Lower leg skin (tissue), 2 donors: ENCODE results near the gene NR1D2.

GRCh38 chr3:20232973-20233172 is 46.9 kb upstream of the SGO1 start:
- PRO-cap: no peak
- RAMPAGE, long total RNA, 2 experiments: no peak in any of the 2 experiments

- PRO-cap: no peak
- RAMPAGE, long total RNA, 2 experiments: no peak in any of the 2 experiments
Measured at GRCh38 chr3:21542456-21542899, 208.5 kb downstream of the ZNF385D start.

DNA sequence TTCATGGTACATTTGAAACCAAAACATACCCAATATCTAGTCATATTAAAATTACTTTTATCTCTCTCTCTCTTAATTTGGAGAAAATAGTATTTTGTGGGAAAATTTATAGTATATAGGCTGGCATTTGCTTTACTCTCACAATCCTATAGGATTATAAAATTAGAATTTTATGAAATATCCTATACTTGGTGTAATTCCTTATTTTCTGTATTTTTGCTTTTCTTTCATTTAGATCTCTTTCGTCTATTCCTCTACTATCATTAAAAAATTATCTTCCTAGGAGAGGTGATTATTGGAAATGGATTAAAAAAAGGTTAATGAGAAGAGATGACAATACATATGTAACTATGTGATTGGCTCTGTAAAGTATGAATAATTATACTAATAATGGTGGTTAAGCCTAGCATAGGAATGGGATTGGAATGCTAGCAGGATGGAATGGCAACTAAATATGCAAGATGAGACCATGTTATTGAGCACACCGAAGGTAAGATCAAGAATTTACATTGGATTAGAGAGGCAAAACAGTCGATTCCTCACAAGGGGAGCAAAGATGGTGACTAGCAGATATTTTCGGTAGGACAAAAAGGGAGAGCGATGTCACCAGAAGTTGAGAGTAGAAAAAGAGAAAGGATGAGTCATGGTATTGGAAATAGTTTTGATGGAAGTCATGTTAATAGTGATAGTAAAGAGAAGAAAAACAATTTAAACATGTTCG is 54.7 kb downstream of the UBE2E2 start:
- PRO-cap: no peak
- RAMPAGE, long total RNA, 2 experiments: no peak in any of the 2 experiments

GRCh38 chr3:23776439-23777023 is 29.2 kb upstream of the UBE2E1 start:
- PRO-cap: no peak
- RAMPAGE, long total RNA, 2 experiments: no peak in any of the 2 experiments

- PRO-cap: unidirectional peak, plus-strand start at chr3:23804611
- RAMPAGE, long total RNA, 2 experiments: no peak in any of the 2 experiments
Measured at GRCh38 chr3:23804167-23804686, 1.5 kb upstream of the UBE2E1 start.

DNA sequence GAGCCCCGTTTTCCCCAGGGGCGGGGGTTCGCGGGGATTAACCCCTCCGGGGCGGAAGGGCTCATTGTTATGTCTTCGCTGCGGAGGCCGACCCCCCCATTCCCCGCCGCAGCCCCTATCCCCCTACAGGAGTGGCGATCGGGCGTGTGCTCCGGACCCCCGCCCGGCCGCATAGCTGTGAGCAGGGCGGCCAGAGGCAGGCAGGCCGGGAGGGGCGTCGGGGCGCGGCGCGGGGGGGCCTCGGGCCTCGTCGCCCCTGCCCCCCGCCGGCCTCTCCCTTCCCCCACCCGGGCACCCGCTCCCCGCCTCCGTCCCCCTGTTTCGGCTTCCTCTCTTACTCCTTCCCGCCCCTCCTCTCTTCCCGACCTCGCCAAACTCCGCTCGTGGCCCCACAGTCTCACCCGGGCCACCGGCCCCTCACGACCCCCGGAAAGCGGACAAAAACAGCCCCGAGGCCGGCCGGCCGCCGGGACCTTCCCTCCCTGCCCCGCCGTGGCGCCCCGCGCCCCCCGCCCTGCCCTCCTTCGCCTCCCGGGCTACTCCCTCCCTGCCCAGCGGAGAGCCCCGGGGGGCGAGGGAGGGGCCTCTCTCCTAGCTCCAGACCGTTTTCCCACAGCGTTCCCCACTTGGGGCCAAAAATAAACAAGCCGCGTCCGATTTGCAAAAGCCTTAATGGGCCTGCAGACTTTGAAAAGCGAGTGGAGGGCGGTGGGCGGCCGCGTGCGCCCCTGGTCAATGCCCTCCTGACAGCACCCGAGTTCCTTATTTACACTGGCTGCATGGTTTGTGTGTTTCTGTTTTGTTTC is 866 bp downstream of the UBE2E1 start:
- PRO-cap: bidirectional peak, plus-strand start at position 394 of the sequence, minus-strand start at position 173 of the sequence; unidirectional peak, minus-strand start at position 516 of the sequence; unidirectional peak, minus-strand start at position 745 of the sequence
- RAMPAGE, long total RNA, 2 experiments: no peak in any of the 2 experiments

DNA sequence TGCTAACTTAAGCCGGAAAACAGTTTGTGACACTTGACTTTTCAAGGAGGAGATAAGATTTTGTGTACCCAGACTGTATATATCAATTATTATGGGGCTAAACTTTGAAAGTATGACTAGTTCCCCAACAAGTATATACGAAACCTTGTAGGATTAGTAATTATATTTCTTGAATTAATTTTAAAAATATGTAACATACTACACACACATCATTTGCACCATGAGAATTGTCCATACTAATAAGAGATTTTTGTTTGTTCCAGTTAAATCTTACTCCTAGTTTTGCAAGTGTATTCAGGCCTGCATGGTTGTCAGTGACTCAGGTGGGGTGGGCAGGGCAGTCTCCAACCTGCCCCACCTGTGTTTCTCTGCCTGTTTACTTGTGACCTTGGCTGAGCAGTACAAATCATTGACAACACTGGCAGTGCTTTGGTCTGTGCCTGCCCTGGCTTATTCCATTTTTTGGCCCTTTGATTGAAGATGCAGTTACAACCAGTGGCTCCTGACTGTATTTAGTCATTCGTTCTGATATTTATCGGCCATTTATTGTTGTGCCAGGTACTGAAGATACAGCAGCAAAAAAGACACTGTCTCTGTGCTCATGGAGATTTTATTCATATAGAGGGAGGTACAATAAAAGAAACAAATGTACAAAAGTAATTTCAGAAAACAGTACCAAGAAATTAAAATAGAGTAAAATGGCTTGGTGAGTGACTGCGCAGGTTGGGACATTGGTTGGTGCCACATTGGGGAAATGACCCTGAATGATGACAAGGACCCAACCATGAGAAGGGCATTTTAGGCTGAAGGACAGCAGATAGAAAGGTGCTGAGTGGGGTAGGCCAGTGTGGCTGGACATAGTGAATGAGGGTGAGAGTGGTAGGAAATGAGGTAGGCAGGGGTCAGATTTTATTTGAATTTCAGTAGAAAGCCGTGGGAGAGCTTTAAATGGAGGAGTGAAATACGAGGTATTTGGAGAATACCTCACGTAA is 19.4 kb downstream of the UBE2E1 start:
- PRO-cap: no peak
- RAMPAGE, long total RNA, 2 experiments: no peak in any of the 2 experiments

GRCh38 chr3:23826272-23826837 is 20.6 kb downstream of the UBE2E1 start:
- PRO-cap: no peak
- RAMPAGE, long total RNA, 2 experiments: start-site peak on the plus strand in 1 of 2 experiments, at chr3:23826331-23826416 at its widest, 13 reads per replicate

- PRO-cap: no peak
- RAMPAGE, long total RNA, 2 experiments: no peak in any of the 2 experiments
Measured at GRCh38 chr3:23859100-23859557, 53.4 kb downstream of the UBE2E1 start.

GRCh38 chr3:23890329-23890785 is 26.4 kb downstream of the NKIRAS1 start:
- PRO-cap: no peak
- RAMPAGE, long total RNA, 2 experiments: no peak in any of the 2 experiments

DNA sequence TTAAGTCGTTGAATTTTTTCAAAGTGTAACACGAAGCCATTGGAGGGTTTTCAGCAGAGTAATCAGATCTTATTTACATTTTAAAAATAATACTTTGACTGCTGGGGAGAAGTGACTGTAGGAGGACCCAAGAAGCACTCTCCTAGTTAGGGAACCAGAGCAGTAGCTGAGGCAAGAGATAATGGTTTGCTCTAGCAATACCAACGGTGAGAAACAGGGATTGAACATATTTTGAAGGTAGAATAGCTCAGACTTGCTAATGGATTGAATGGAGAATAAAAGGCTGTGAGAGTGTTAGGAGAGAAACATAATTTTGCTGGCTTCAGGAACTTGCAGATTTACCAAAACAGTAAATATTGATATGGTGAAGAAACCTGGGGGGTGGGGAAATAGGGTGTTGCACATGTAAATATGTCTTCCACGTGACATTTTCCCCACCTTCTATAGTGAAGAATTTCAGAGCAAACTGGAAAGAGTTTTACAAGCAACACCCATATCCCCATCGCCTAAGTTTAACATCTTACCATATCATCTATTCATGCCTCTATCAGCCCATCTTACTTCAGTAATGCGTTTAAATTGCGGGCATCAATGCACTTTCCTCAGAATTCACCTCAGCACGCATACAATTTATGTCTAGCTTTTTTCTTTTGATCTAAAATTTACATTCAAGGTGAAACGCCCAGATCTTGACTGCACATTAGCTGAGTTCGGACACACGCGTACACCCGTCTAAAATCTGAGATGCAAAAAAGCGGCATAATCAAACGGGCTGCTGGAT is 1.0 kb upstream of the NR1D2 start:
- PRO-cap: no peak
- RAMPAGE, long total RNA, 2 experiments: no peak in any of the 2 experiments

DNA sequence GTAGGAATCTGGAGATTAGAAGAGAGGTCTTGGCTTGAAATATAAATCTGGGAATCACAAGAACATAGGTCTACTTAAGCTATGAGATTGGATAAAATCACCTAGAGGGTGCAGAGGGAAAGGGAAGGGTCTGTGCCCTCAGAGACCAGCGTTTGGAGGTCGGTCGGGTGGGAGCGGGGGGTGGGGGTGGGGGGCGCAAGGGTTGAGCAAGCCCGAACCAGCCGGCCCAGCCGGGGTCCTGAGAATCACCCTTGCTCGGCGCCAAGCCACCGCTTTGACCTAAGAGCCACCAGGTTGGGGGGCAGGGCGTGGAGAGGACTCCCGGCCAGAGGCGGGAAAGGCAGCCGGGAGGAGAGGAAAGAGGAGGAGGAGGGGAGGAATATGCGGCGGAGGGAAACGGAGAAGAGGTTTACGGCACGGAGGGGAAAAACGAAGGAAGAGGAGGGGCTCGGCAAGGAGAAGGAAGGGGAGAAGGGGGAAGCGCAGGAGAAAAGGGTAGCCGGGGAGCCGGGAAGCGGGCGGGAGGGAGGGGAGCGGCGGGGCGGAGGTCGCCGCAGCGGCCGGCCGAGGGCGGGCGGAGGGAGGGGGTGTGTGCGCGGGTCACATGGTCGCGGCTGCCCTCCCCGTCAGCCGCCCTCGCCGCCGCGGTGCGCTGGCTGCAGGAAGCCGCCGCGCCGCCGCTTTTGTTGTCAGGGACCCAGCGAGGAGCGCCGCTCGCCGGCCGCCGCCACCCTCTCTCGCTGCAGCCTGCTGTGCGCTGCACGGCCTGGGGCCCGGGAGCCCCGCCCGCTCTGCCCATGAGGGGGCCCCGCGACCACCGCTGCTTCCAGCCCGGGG is at the start of gene NR1D2:
Gene NR1D2, plus strand, starts transcription at position 626 of the 837 bp plus-strand sequence.
- PRO-cap: bidirectional peak, plus-strand start at position 686 of the sequence, minus-strand start at position 525 of the sequence
- RAMPAGE, long total RNA, 2 experiments: no peak in any of the 2 experiments

DNA sequence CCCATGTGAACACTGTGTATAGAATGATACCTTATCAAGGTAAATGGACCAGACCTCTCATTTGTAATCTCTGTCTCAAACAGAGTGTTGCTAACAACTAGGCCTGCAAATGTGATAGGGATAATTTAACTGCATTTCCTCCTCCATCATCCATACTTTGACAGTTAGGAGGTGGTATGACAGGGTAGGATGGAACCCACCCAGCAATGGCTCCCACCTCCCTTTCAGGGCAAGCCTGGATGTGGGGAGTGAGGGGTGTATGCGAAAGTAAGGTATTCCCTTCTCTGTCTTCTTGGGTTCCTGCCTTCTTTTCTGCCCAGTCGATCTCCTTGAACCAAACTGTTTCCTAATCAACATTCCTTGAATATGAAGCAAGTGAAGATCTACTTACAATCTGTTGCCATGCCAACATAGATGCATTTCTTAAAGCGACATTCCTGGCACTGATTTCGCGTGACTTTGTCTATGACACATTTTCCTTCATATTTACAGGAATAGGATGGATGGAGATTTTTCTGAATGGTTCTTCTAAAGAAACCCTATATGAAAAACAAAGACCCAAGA is 201.3 kb downstream of the NR1D2 start:
- PRO-cap: no peak
- RAMPAGE, long total RNA, 2 experiments: no peak in any of the 2 experiments

GRCh38 chr3:24255437-24255949 is 239.2 kb downstream of the THRB start:
- PRO-cap: no peak
- RAMPAGE, long total RNA, 2 experiments: no peak in any of the 2 experiments

- PRO-cap: no peak
- RAMPAGE, long total RNA, 2 experiments: start-site peak on the minus strand in 1 of 2 experiments, at chr3:24312130-24312233 at its widest, 11 reads per replicate
Measured at GRCh38 chr3:24311651-24312535, 182.8 kb downstream of the THRB start.

- PRO-cap: no peak
- RAMPAGE, long total RNA, 2 experiments: no peak in any of the 2 experiments
Measured at GRCh38 chr3:24363104-24363669, 131.5 kb downstream of the THRB start.

- PRO-cap: no peak
- RAMPAGE, long total RNA, 2 experiments: no peak in any of the 2 experiments
Measured at GRCh38 chr3:25663366-25663771, 1.3 kb downstream of the TOP2B start.

GRCh38 chr3:25743259-25744070 is 39.8 kb downstream of the NGLY1 start:
- PRO-cap: no peak
- RAMPAGE, long total RNA, 2 experiments: no peak in any of the 2 experiments

- PRO-cap: no peak
- RAMPAGE, long total RNA, 2 experiments: no peak in any of the 2 experiments
Measured at GRCh38 chr3:26106076-26106593, 316.2 kb downstream of the OXSM start.

GRCh38 chr3:27345399-27346655 is 23.4 kb downstream of the NEK10 start:
- PRO-cap: no peak
- RAMPAGE, long total RNA, 2 experiments: no peak in any of the 2 experiments